RPMI7951 (cell line): Measurements from ENCODE around the genes MAN1A2, HAO2 and HMGCS2.

DNA sequence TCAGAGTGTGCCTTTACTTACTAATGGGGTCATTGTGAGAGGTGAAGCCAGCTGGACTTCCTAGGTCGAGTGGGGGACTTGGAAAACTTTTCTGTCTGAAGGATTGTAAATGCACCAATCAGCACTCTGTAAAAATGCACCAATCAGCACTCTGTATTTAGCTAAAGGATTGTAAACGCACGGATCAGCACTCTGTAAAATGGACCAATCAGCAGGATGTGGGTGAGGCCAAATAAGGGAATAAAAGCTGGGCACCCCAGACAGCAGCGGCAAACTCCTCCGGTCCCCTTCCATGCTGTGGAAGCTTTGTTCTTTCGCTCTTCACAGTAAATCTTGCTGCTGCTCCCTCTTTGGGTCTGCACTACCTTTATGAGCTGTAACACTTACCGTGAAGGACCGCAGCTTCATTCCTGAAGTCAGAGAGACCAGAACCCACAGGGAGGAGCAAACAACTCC, 38.0 kb downstream of the VTCN1 start:
- RAMPAGE, long total RNA: no peak

DNA sequence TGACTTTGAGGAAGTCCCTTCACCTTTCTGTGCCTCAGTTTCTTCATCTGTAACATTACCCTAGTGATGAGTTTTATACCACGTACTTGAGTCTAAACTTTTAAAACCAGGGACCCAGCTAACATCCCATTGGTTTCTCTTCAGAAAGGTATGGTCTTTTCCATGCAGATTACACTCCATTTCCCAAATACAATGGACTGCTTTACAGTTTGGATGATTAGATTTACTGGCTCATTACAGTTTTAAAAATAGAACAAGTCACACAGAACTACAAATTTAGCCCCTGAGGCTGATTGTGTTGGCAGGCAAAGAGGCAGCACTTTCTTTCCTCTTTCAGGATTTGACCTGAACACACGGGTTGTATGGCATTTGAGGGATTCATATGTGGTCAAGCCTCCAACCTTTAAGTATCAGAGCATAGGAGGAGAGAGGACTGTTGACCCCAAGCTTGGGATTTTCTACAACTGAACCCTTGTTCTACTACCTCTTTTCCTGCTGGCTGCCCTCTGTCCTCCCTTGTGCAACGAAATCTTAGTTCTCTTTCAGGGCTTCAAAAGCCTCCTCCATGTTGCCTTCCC, 21.8 kb upstream of the VTCN1 start:
- RAMPAGE, long total RNA: no peak

DNA sequence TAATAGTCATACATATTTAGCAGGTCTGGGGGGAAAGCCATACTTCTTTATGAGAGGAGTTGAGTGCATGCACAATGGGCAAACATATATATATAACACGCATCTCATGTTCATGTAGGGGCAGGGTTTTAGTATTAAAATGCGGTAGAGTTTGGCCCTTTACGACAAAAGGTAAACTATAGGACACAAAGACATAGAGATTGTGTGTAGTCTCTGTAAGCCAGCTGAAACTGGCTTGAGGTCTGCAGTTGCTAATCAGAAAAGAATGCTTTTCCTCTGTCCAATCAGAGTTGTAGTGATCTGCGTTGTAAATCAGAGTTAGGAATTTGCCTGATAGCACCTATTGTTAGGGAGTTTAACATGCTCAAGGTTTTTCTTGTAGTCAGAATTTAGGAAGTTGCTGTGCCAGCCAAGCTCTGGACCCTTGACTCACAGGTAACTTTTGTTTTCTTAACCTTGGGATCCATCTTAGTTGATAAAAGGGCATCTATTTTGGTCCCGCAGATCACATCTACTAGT, 61.2 kb upstream of the VTCN1 start:
- RAMPAGE, long total RNA: no peak

DNA sequence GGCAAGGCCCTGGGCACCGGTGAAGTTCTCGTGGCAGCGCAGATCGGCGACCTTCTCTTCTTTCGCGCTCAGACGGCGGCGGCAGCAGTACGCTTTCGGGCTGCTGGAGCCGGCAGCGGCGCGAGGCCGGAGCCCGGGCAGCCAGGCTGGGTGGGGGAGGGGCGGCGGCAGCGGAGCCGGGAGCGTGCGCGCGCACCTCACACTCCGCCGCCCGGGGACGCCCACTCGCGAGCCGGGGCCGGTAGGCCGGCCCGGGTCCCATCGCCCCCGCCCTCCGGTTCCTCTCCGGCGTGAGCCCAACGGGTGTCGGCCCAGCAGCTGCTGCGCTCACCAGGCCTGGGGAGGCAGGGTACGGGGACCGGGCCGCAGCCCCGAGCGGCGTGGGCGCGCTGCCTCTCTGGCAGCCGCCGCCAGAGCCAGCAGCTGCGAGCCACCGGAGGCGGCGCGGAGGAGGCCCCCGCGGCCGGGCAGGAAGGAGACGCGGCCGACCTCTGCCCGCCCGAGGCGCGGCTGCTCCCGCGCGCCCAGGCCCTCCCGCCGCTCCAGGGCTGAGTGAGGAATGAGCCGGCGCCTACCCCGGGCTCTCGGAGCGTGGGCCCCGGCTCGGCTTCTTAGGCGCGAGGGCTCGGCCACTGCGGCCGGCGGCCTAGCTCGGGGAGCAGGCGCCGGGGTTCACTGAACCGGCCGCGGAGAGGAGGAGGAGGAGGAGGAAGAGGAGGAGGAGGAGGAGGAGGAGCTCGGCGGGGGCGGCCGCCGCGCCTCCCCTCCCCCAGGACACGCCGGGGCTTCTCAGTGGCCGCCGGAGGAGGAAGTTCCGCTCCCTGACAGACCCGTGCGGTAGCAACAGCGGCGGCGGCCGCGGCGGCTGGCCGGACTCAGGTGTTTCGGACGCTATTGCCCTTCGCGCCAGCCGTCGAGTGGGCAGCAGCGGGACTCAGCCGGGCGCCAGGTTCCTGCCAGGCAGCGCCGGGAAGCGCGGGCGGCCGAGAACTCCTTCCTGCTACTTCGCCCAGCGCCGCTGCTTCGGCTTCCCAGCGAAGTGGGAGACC, at the start of gene MAN1A2:
Gene MAN1A2, plus strand, starts transcription at position 827 of the 1,049 bp plus-strand sequence.
- RAMPAGE, long total RNA: no peak

- RAMPAGE, long total RNA: no peak
Observed at GRCh38 chr1:117623186-117624378, 17.7 kb downstream of the TENT5C start.

DNA sequence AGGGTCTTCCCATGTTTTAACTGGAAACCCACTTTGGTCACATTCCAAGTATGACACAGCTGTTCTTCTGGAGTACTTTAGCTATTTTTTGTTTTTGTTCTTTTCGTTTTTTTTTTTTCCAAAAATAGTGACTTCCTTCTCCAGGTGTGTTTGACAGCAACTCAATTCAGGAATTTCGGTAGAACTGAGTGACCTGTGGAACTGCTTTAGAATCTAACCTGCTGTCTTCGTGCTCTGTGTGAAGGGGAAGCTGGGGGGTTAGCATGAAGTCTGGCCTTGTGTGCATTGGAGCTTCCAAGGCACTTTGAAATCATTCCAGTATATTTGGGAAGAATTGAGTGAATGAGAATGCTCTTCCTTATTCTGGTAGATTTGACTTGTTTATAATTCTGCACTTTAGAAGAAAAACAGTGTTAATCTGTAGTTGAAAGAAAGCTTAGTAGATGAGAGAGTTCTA, 19.2 kb downstream of the TENT5C start:
- RAMPAGE, long total RNA: no peak

- RAMPAGE, long total RNA: no peak
Observed at GRCh38 chr1:117631972-117632707, 26.3 kb downstream of the TENT5C start.

DNA sequence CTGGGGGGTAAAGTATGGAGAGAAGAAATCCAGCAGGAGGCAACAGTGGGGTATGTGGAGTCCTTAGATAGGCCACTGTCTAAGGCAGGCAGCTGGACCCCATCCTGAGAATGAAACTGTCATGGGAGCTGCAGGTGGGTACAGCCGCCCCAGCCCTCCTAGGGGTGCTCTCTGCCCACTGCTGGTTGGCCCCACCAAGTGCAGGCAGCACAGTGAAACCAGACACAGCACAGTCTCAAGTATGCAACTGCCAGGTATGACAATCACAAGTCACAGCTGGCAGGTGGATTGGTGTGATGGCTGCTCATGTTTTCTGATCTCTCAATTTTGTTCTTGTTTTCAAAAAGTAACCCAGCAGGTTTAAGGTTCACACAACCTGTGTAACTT, 80.6 kb downstream of the TENT5C start:
- RAMPAGE, long total RNA: no peak

DNA sequence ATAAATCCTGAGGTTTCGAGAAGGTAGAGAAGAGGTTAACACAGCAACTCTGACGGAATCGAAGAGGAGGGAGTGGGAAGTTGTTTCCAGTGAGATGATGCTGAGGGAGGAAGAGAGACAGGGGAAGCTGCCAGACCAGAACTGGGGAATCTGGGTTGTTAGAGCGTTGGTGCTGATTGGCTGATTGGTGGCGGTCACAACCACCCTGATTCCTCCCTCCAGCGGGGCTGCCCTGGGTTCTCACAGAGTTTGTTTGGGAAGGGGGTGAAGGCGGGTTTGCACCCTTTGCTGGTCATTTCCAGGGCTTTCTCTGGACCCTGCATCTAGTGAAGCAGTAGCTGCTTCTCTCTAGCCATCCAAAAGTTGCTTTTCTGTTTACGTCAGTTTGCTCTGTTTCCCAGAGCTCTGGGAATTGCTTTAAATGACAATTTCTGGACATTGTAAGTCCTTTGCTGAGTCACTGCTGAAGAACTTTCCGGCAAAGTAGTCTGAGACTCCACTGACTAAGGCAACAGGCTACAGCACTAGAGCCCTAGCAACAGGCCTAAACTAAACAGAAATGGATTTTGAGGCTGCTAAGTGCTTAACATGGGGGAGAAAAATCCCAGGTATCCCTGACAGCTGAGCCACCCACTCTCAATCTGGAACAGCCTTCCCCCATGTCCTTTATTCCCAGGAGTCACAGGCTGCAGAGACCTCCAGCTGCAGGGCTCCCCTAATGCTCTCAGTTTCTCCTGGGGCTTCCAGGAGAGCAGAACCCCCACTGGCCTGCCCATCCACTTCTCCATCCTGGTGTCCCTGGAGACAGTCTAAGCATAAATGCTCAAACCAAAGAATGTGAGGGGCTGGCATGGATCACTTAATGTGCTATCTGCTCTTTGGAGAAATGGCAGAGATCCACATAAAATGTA, 90.2 kb downstream of the TENT5C start:
- RAMPAGE, long total RNA: no peak

- RAMPAGE, long total RNA: no peak
Observed at GRCh38 chr1:117907267-117907652, 22.2 kb downstream of the GDAP2 start.

- RAMPAGE, long total RNA: no peak
Observed at GRCh38 chr1:118461737-118462084, 276.7 kb upstream of the SPAG17 start.

DNA sequence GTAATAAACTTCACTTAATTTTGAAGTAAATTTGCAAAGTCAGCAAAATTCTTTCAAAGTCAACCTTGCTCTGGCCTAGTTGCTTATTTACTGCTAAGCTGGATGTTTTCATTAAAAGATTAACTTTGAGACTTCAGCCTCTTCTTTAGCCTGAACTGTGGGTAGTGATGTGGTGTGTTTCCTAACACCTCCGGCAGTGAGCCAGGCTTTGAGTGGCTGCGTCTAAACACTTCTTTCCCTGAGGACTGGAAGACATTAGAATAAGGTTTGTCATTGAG, at the start of gene HAO2:
Gene HAO2, plus strand, starts transcription at position 148 of the 278 bp plus-strand sequence.
- RAMPAGE, long total RNA: no peak

- RAMPAGE, long total RNA: no peak
Observed at GRCh38 chr1:119631353-119632093, 16.5 kb downstream of the ZNF697 start.

DNA sequence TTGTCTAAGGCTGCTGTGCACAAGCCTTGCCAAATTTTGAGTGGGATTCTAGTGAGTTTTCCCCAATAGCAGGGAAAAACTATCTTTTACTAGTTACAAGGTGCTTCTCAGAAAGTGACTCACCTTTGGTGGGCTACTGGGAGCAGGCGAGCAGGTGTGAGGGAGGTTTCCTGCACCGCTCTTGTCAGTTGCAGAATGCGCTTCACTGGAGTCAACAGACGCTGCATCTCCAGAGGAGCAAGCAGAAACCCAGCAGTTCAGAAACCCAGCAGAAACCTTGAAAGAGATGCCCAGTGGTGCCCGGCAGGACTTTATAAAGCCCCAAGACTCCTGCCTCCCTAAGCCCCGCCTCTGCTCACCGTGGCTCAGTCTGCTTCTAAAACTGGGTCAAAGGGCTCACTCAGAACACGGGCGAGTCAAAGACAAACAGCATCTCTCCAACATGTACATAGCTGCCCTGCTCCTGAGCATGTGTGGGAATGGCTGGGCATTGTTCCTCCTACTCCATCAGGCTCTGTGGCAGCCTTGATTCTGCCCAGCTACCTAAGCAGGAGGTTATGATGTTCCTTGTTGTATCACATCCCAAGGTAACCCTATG, at the start of gene HMGCS2:
Gene HMGCS2, minus strand, starts transcription at position 288 of the 598 bp plus-strand sequence.
- RAMPAGE, long total RNA: no peak

GRCh38 chr1:119799477-119800116, 11.7 kb downstream of the REG4 start:
- RAMPAGE, long total RNA: no peak

DNA sequence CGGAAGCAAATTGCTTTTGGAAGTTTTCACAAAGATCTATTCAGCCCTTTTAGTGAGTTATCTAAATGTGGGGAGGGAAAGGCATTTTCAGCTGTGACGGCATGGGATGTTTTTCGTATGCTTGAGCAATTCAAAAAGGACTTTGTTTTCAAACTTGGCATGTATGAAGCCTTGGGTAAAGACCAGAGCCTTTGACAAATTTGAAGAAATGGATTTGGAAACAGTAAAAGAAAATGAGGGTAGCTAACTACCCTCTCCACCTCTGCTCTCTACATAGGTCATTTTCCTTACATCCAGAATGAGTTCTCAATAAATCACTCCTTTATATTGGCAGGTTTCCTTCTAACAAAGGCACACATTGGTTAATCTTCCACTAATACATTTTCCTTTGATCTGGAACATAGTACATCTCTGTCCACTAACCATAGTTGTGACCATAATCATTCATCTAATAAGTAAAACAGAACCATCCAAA, 66.1 kb upstream of the ADAM30 start:
- RAMPAGE, long total RNA: no peak

DNA sequence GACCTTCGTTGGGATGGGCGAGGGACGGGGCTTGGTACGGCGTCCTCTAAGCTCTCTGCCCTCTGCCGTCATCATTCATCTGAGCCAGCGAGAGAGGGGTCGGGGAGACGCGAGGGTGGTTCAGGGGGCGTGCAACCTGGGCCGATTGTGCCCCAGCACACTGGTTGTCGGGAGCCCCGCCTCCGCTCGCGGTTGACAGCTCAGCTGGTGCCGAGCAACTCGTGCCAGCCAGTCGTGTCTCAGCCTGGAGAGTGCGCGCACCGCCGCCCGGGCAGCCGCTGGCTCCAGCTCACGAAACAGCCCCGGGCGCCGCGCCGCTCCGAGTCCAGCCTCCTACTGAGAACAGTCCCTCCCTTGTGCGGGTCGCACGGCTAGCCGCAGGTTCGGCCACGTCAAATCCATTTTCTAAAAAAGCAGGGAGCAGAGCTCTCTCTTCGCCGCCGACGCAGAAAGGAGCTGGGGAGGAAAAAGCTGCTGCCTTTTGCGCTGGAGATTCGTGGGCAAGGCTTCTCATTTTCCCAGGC, 56.5 kb upstream of the SEC22B start:
- RAMPAGE, long total RNA: no peak

GRCh38 chr1:120460233-120460805, 45.5 kb downstream of the NBPF8 start:
- RAMPAGE, long total RNA: no peak

DNA sequence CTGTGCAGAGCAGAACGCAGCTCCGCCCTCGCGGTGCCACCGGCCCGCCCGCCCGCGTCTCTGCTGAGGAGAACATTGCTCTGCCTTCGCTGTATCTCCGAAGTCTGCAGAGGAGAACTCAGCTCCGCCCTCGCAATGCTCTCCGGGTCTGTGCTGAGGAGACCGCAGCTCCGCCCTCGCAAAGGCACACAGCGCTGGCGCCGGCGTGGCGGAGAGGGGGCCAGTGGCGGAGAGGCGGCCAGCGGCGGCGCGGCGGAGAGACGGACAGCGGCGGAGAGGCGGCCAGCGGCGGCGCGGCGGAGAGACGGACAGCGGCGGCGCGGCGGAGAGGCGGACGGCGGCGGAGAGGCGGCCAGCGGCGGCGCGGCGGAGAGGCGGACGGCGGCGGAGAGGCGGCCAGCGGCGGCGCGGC, 579.0 kb downstream of the H3-7 start:
- RAMPAGE, long total RNA: no peak

GRCh38 chr1:143424462-143425068, 481.2 kb downstream of the H3-7 start:
- RAMPAGE, long total RNA: no peak